Measurements from ENCODE around the gene RSRC2.

- PRO-cap: no peak
- RAMPAGE, long total RNA, 4 experiments: start-site peak on the minus strand in 1 of 4 experiments, at chr12:122334069-122334827 at its widest, 8 reads per replicate
Observed at GRCh38 chr12:122333836-122334579, 67.7 kb upstream of the VPS33A start.

GRCh38 chr12:122464158-122465174 is 36.3 kb downstream of the ZCCHC8 start:
- PRO-cap: no peak
- RAMPAGE, long total RNA, 4 experiments: no peak in any of the 4 experiments

DNA sequence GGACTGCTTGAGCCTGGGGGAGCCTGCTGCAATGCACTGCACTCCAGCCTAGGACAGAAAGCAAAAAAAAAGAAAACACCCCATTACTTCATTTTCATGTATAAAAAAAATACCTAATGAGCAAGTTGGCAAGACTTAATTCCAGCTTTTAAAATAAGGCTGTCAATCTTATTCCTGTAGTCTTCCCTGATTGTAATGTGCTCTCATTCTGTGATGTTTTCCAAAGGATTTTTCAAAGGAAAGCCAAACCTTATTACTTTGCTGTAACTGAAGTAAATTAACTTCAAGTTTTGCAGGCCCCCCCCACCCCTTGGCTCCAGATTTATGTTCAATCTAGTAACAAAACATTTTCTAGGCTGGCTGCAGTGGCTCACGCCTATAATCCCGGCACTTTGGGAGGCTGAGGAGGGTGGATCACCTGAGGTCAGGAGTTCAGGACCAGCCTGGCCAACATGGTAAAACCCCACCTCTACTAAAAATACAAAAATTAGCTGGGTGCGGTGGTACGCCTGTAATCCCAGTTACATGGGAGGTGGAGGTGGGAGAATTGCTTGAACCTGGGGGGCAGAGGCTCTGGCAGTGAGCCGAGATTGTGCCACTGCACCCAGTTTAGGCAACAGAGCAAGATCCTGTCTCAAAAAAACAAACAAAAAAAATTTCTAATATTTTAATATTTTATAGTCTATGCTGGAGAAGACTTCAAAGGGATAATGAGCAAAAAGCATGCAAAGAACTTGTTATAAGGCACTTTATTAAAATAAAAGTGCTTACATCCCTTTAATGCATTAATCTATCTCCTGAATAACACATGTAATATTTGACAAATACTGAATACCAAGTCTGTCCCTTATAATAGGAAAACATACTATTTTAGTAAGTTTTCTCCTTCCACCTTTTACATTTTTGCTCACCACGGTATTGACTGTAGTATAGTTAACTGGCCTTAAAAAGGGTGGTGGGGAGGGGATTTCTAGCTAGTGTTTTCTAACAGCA is 3.6 kb upstream of the ZCCHC8 start:
- PRO-cap: no peak
- RAMPAGE, long total RNA, 4 experiments: no peak in any of the 4 experiments

- PRO-cap: bidirectional peak, plus-strand start at chr12:122526708, minus-strand start at chr12:122526675; bidirectional peak, plus-strand start at chr12:122527281, minus-strand start at chr12:122526936
- RAMPAGE, long total RNA, 4 experiments: start-site peak on the minus strand in 4 of 4 experiments, at chr12:122526930-122526976 at its widest, 1,153 to 6,751 reads per replicate
Observed at GRCh38 chr12:122526290-122527154, at the start of gene RSRC2. TSS of gene RSRC2 (minus strand) at chr12:122526936.

DNA sequence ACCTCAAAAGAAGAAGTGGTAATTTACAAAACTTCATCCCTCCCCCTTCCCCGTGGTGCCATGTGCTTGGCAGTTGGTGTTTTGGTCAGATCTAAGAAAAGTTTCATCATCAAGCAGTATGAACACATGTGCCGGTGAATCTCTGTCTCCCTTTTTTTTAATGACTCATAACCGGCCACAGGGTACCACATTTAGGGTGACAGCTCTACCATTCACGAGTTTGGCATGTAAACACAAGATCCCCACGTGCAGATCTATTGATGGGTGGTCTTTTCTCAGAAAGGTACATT is 56.3 kb downstream of the HCAR2 start:
- PRO-cap: no peak
- RAMPAGE, long total RNA, 4 experiments: no peak in any of the 4 experiments

- PRO-cap: bidirectional peak, plus-strand start at chr12:122894853, minus-strand start at chr12:122894767
- RAMPAGE, long total RNA, 4 experiments: start-site peak on the minus strand in 1 of 4 experiments, at chr12:122894695-122894816 at its widest, 14 reads per replicate
Observed at GRCh38 chr12:122894328-122895014, 1.5 kb downstream of the VPS37B start.

GRCh38 chr12:122973945-122975005 is 769 bp upstream of the OGFOD2 start:
- PRO-cap: bidirectional peak, plus-strand start at chr12:122974304, minus-strand start at chr12:122974276; bidirectional peak, plus-strand start at chr12:122974739, minus-strand start at chr12:122974478
- RAMPAGE, long total RNA, 4 experiments: start-site peak on the minus strand in 1 of 4 experiments, at chr12:122974546-122975186 at its widest, 6 reads per replicate

GRCh38 chr12:123076465-123076778 is 74.5 kb downstream of the PITPNM2 start:
- PRO-cap: no peak
- RAMPAGE, long total RNA, 4 experiments: no peak in any of the 4 experiments

DNA sequence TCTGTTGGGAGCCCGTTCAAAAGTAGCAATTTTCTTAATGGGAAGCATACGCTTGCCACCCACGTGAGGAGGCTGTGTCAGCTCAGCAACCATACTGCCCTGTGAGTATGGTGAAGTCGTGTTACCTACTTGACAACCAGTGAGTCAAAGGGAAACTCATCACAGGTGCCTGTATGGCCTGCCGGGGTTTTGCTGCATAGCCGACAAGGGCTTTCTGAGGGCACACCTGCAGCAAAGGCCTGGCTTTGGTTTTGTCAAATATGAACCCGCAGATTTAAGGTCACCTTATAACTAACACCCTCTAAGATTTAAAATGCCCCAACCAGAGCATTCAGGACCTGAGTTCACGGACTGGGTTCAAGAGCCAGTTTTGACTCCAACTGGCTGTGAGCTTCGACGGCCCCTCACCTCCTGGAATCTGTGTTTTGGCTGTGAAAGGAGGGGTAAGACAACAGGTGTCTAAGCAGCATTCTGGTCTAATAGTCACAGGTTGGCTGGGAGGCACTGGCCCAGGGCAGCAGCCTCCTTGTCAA is 30.9 kb downstream of the PITPNM2 start:
- PRO-cap: no peak
- RAMPAGE, long total RNA, 4 experiments: no peak in any of the 4 experiments

DNA sequence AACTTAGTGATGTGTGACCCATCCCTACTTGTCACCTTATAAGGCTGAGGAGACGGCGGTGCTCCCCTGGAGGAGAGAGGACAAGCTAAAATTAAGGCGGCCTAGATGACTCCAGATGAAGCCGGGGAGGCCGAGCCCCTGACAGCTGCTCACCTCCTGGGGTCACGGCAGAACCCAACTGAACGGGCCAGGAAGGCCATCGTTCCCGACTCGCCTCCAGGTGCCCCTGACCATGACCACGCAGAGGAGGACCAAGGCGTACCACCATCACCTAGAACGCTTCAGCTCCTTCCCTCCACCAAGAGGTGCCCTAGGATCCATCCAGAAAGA is 911 bp upstream of the PITPNM2 start:
- PRO-cap: no peak
- RAMPAGE, long total RNA, 4 experiments: no peak in any of the 4 experiments

- PRO-cap: no peak
- RAMPAGE, long total RNA, 4 experiments: no peak in any of the 4 experiments
Observed at GRCh38 chr12:123241933-123243205, 9.1 kb downstream of the MTRFR start.

DNA sequence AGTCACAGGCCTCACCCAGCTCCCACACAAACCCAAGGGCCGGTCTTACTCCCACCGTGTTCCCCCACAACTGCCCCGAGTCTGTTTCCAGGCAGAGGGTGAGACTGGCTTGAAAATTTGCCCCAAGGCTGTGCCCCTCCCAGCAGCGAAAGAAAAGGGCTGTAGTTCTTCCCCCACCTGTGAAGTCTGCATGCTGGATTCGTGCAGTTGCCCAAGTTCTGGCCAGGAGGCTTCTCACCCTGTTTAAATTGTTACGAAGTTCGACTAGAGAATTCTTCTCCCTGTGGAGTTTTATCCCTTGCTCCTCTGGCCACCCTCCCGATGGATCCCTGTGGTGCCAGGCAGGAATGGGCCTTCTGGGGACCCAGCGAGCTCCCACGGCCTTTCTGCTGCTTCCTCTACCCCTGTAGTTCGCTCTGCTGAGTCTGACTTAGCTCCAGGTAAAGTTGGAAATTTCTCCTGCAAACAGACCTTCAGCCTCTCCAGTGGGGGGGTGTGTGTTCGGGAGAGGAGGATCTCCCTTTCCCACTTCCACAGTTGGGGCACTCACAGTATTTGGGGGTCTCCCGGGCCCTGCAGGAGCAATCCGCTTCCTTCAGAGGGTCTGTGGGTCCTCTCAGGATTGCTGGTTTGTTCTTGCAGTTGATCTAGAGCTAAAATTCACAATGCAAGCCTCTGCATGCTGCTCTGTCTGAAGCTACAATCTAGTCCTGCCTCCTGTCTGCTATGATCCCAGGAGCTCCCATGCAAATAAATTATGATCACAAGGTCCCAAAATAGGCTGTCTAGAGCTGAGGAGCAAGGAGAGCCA is 18.1 kb downstream of the MTRFR start:
- PRO-cap: no peak
- RAMPAGE, long total RNA, 4 experiments: no peak in any of the 4 experiments

- PRO-cap: no peak
- RAMPAGE, long total RNA, 4 experiments: no peak in any of the 4 experiments
Observed at GRCh38 chr12:123472048-123473019, 14.4 kb downstream of the SNRNP35 start.

DNA sequence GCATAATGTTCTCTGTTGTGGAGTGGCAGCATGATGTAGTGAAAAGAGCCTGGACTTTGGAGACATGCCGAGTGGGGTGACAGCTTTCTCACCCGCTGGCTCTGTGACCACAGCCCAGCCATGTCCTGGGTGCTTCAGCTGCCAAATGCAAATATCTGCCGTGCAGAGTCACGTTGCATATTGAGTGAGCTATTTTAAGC is 15.5 kb upstream of the TCTN2 start:
- PRO-cap: unidirectional peak, minus-strand start at position 103 of the sequence
- RAMPAGE, long total RNA, 4 experiments: no peak in any of the 4 experiments

DNA sequence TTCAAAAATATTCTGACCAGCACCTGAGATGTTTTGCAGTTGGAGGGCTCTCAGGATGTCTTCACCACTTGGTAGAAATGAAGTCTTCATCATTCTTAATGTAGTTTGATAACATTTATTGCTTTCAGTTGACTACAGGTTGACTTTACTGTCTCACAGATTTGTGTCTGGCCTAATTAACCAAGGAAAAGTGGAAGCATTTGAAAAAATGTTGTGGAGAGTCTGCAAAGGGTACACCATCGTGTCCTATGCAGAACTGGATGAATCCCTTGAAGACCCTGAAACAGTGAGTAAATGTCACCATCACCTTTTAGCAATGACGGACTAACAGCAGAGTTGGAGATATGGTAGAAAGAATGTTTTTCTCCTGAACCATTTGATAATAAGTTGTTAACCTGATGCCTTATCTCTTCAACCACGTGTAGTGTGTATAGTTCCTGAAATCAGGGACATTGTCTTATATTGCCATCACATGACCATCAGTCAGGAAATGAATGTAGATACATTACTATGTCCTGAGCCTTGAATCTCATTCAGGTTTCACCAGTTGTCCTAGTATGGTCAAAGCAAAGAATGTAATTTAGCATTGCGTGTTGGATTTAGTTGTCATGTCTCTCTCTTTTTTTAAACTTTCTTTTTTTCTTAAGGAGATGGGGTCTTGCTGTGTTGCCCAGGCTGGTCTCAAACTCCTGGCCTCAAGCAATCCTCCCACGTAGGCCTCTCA is 15.6 kb downstream of the ATP6V0A2 start:
- PRO-cap: no peak
- RAMPAGE, long total RNA, 4 experiments: start-site peak on the plus strand in 1 of 4 experiments, centred at position 209 of the sequence, 22 reads per replicate

DNA sequence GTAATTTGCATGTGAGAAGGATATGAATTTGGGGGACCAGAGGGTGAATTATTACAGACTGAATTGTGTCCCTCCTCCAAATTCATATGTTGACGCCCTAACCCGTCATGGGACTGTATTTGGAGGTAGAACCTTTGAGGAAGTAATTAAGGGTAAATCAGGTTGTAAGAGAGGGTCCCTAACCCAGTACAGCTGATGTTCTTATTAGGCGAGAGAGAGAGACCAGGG is 114.4 kb upstream of the RFLNA start:
- PRO-cap: no peak
- RAMPAGE, long total RNA, 4 experiments: no peak in any of the 4 experiments

DNA sequence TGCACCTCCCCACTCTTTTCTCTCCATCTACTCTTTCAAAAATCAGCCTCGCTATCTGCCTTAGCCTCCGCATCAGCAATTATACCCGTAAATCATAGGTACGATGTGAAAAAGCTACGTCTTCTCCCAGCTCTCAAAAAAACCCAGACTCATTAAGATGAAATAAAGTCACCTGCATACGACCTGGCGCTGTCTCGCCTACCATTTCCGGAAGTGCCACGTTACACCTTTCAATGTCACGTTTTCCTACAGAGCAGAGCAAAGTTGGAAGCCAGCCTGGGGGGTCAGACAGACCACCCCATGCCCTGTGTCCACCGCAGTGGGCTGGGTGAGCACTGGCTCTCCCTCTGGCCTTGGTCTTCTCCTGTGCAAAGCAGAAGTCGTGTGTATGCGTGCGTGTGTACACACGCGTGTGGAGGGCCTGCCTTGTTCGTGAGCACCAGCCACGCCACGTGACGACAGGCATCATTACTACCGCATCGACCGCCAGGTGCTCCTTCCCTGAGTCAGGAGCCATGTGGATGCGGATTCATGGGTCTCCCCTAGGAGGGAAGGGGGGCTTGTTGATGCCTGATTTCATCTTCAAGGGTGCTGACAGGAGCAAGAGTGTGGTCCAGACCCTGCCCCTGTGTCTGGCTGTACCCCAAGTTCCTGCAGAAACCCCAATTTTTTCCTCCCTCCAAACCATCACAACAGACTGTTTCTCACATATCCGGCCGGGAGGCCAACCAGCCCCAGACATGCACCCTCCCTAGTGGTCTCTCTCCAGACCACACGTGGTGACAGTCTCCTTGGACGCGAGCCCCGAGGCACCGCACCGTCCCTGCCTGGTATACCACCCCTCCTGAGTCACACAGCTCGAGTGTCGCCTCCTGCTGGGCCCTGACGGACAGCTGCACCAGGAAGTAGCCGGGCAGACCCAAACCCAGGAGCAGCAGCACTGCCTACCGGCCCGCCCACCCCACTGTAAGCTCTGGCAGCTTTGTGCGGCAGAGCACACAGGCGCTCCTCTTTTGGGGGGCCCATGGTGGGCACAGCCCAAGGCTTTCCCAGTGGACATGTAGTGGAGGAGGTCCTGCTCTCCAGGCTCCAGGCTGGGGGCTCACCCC is 97.1 kb downstream of the RFLNA start:
- PRO-cap: no peak
- RAMPAGE, long total RNA, 4 experiments: start-site peak on the minus strand in 1 of 4 experiments, centred at position 339 of the sequence, 8 reads per replicate

DNA sequence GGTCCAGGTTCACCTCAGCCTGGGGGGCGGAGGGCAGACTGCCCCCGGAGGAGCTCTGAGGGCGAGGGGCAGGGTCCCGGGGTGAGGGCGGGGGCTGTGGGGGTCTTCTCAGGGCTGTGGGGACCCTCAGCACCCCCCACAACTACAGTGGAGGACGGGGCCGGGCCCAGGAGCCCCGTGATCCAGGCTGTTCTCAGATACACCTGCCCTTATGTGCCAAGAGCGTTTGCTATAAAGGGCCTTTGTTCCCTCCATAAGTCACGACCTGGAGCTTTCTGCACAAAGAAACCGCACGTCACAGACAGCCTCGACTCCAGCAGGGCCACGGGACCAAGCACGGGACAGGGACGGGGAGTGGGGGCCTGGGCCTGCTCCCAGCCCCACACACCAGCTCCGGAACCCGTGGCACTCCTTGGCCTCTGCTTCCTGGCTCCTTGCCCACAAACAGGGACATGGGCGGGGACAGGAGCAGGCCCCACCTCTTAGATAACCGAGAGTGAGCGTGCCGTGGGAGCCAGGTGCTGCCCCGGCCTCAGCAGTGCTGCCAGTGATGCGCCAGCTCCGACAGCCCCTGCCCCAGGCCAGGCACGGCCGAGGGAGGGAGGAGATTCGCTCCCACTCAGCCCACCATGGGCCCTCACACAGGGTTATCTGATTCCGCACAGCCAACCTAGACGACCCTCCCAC is 101.9 kb downstream of the RFLNA start:
- PRO-cap: no peak
- RAMPAGE, long total RNA, 4 experiments: no peak in any of the 4 experiments

DNA sequence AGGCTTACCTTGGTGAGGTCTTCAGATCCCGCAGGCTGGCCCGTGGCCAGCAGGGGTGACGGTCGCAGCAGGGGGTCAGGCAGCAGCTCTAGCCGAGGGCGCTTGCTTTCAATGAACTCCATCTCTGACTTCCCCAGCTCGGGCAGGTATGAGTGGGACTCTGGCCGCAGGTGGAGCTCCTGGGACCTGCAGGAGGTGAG is 83.9 kb downstream of the NCOR2 start:
- PRO-cap: no peak
- RAMPAGE, long total RNA, 4 experiments: no peak in any of the 4 experiments

DNA sequence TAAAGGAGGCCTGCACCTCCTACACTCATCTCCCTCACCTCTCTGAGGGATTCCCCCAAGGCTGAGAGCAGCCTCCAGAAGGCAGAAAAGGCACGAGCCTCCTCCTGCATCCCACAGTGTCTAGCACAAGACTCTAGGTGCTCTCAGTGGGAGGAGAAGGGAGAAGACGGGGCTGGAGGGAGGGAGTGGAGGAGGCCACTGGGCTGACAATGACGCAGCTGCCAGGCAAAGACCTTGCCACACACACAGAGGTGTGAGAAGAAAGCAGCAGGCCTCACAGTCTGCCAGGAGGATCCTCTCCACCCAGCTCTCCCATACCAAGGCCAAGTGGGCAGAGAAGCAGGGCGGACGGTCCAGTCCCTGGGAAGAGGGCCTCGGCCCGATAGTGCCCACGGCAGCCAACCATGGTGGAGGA is 79.0 kb downstream of the NCOR2 start:
- PRO-cap: no peak
- RAMPAGE, long total RNA, 4 experiments: start-site peak on the minus strand in 1 of 4 experiments, centred at position 271 of the sequence, 5 reads per replicate

Data from transverse colon (tissue), 4 donors.